Measurements from ENCODE around the genes ZER1 and MIGA2.

DNA sequence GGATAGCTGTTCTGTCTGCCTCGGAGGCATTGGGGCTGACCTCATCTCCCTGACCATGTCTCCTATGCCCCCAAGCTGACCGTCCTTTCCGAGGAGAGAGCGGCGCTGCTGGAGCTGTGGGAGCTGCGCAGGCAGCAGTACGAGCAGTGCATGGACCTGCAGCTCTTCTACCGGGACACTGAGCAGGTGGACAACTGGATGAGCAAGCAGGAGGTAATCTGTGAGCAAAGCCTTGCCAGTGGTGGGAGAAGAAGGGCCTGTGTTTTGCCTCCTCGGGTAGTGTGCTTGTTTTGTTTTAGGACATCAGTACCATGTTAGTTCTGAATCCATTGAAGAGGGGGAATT, 28.4 kb downstream of the SPTAN1 start:
- PRO-cap = no peak

DNA sequence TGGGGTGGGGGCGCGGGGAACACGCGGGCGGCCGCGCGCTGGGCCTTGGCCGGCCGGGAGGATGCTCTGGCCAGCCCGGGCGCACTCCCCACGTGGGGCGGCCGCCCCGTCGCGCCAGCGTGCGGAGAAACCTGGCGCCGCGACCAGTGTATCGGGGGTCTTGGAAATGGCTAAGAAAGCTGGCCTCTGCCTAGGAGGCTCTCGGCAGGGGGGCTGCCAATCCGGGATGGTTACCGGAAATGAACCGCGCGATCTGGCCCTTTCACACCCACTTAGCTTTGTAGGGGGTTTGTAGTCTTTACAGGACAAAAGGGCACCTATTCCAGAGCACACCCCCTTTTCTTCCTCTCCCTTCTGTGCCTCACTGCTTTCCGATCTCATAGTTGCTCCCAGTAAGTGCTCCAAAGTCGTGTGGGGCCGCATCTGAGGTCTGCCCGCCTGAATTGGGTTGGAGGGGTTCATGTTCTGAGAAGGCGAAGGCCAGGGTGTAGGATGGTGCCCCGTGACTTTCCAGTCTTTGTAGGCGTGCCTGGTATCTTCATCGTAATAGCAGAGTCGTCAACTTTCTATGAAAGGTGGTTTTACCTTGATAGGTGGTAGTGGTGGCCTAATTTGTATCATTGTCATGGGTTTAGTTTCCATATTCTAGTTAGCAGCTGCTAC, 1.3 kb downstream of the SET start:
- PRO-cap = no peak

- PRO-cap = no peak
Measured at GRCh38 chr9:128692534-128693285, 3.7 kb downstream of the SET start.

GRCh38 chr9:128720274-128720732, 3.6 kb downstream of the ZDHHC12 start:
- PRO-cap = no peak

GRCh38 chr9:128724707-128725377, 915 bp upstream of the ZDHHC12 start:
- PRO-cap = bidirectional peak, plus-strand start at chr9:128725198, minus-strand start at chr9:128724943

DNA sequence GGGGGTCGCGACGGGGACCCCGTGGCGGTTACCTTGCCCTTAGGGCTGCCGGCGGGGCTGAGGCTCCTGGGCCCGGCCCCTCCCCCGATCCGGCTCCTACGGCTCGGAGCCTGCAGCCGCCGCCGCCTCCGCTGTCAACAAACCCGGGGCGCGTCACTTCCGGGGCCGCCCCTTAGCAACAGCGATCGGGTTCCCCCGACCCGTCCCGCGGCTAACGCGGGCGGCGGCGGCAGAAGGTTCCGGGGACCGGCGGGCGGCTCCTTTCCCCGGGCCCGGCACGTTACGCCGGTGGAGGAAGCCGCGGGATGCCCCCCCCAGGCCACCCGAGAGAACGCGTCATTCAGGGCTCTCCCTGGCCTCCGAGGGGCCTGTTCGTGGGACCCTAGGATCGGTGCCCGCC, at the start of gene ZER1:
Gene ZER1 (minus strand): TSS at position 145 of the 400 bp plus-strand sequence.
- PRO-cap = bidirectional peak, plus-strand start at position 198 of the sequence, minus-strand start at position 139 of the sequence

GRCh38 chr9:128793270-128794292, 6.5 kb downstream of the TBC1D13 start:
- PRO-cap = no peak

GRCh38 chr9:128819672-128820640, 1.7 kb downstream of the ENDOG start:
- PRO-cap = no peak

- PRO-cap = no peak
Measured at GRCh38 chr9:128824058-128824643, 5.4 kb downstream of the SPOUT1 start.

DNA sequence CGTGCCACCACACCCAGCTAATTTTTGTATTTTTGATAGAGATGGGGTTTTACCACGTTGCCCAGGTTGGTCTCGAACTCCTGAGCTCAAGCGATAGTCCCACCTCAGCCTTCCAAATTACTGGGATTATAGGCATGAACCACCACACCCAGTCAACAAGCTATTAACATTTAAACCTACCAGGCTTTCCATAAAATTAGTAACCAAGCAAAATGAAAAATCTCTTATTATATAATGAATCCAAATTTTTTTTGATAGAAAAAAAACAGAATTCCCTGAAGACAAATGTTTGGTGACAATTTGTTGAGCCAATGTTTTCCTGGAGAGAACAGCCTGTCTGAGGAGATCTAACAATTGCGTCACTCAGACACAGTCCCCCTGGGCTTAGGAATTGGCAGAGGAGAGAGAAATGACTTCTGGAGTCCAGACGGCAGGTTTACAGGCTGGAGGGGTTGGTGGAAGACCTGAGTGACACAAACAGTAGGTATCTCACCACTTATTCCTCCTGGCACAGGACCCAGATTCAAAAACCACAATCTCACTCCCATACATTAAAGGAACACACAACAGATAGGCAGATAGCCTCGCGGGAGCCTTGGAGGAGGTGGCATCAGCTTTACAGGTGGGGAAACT, 3.4 kb downstream of the KYAT1 start:
- PRO-cap = no peak

DNA sequence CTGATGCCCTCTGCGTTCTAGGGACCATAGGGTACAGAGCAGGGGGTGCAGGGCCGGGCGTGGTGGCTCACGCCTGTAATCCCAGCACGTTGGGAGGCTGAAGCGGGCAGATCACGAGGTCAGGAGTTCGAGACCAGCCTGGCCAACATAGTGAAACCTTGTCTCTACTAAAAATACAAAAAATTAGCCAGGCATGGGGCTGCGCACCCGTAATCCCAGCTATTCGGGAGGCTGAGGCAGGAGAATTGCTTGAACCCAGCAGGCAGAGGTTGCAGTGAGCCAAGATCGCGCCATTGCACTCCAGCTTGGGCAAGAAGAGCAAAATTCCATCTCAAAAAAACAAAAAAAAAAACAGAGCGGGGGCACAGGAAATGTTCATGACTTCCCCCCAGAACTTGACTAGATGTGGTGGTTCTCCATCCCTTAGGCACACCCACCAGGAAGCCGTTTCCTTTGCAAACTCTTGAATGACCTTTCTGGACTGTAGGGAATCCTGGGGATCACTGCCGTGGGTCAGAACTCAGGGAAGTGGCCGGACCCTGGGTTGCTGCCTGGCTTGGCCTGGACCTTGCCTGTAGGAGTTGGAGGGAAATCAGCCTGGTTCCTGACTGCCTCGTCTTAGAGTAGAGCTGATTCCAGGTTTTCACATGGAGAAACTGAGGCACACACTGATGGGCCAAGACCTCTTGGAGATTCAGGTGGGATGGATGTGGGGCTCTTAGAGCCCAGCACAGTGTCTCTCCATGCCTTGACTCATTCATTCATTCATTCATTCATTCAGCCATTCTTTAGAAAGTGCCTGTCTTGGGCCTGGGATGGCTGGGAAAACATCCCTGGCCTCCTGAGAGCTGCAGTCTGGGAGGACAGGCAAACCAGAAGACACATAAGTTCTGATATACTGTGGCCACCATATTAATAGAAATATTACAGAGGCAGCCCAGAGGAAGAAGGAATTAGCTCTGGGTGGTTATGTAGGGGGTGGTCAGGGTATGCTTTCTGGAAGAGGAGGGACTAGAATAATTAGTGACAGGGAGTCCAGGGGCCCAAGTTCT, 2.0 kb downstream of the LRRC8A start:
- PRO-cap = no peak

GRCh38 chr9:128901763-128902781, 18.7 kb upstream of the PHYHD1 start:
- PRO-cap = unidirectional peak, plus-strand start at chr9:128902582

DNA sequence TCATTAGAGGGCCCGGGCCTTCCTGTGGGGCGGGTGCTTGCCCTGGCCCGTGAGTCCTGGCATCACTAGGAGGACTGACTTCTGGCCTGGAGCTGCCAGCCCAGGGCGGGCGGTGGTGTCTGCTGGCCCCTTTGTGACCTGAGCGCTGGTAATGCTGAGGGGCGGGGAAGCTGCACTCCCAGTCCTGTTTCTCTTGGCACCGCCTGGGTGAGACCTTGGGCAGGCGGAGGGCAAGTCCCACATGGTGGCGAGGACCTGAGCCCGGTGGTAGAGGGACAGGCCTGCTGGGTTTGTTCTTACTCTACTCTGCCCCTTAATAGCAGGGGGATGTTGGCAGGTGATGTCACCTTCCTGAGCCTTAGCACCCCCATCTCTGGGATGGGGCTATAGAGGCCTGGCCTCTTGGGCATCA, 18.0 kb upstream of the PHYHD1 start:
- PRO-cap = no peak

DNA sequence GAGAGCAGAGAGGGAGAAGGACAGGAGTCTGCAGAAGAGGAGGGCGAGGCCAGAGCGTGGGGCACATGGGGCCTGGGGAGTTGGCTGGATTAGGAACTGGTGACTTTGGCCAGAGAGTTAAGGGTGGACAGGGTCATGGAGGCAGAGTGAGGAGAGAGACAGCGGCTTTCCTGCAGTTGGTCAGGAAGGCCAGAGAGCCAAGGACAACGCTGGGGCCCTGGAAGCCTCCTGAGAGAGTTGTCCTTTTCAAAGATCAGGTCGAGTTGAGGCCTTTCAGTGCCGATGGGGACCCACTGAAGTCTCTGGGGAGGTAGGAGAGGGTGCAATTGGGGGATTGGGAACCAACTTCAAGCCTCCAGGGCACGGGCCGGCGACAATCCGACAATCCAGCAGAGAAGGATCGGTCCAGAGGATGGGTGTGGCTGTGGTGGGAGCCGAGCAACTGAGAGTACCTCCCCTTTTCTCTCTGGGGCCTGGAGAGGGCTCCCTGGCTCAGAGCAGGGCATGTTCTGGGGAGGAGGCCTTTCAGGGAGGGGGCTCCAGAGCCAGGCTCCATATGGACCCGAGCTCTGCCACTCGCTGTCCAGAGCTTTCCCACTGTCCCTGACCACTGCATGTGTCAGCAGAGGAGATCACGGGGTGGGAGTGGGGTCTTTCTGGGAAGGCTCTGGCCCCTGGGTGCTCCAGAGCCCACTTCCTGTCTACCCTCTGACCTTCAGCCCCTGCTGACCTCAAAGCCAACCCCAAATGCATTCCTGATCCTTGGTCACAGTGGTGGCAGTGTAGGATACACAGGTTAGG, 7.5 kb upstream of the PHYHD1 start:
- PRO-cap = no peak

- PRO-cap = bidirectional peak, plus-strand start at chr9:129026865, minus-strand start at chr9:129026710
Measured at GRCh38 chr9:129026367-129027323, 1.5 kb downstream of the SH3GLB2 start.

GRCh38 chr9:129035961-129037198, at the start of gene MIGA2:
Gene MIGA2 (plus strand): TSS chr9:129036626.
- PRO-cap = bidirectional peak, plus-strand start at chr9:129036650, minus-strand start at chr9:129036379

GRCh38 chr9:129064495-129064951, 16.4 kb upstream of the DOLPP1 start:
- PRO-cap = no peak

GRCh38 chr9:129069063-129069792, 11.7 kb upstream of the DOLPP1 start:
- PRO-cap = no peak

GRCh38 chr9:129069793-129070340, 11.0 kb upstream of the DOLPP1 start:
- PRO-cap = no peak

DNA sequence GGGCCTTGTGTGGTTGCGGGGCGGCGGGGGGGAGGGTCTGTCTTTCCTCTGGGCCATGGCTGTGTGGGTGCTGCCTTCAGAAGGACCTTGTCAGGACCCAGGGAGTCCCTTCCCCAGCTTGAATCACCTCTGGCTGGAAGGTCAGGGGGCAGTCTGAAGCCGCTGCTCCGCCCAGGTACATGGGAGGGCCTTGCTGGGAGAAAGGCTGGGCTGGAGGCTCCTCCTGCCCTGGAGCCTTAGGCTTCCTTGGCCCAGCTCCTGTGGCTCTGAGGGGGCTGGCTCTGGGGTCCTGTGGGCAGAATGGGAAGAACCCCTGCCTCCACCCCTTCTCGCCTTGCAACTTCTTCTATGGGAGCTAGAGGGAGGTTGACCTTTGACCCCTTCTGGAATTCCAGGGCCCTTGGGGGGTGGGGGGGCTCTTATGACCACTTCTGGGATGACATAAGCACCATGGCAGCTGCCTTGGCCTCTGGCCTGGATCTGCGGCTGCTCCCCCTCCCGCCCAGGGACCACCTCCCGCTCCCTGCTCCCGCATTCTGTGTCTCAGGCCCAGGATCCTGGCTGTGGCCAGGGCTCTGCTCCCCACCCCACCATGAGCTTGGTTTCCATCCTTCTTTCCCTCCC, 32.2 kb downstream of the IER5L start:
- PRO-cap = no peak